HEK293 (cell line): ENCODE measurements around a stretch of chr10.

GRCh38 chr10:55627401-55627828 is 733.6 kb downstream of the ZWINT start:
- PRO-cap: unidirectional peak, plus-strand start at chr10:55627673
- RRBS, 2 experiments: no CpG with 5 or more reads among the region's 14 CpGs

DNA sequence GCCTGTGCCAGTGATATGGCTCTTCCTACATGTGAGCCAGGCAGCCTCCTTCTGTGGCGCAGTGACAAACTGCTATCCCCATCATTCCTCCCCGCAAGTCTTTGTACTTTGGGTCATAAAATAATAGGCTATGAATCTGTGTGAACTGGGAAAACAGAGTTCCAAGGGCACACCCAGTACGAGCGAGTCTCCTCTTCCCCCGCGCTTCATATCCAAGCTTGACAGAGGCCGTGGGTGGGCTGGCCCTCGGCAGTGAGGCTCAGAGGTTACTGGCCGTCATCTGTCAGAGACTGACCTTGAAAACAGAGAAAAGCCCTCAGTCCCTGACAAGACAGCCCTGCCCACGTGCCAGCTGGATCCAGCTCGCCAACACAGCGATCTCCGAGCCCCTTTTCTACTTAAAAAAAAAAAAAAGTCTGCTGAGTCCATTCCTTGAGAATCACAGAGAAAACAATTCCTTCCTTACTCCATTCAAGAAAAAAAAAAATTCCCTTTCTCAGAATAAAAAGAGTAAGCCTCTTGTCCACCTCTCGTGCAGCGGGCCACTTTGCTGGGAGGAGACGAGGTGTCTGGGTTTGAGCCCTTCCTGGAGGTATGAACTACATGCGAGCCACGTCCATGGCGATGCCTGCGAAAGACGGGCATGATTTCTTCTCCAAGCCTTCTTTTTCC is 848 bp upstream of the BICC1 start:
- PRO-cap: no peak
- RRBS, 2 experiments: no CpG with 5 or more reads among the region's 21 CpGs

GRCh38 chr10:58993406-58993909 is 183.0 kb upstream of the PHYHIPL start:
- PRO-cap: no peak
- RRBS, 2 experiments: no CpG with 5 or more reads among the region's 6 CpGs

DNA sequence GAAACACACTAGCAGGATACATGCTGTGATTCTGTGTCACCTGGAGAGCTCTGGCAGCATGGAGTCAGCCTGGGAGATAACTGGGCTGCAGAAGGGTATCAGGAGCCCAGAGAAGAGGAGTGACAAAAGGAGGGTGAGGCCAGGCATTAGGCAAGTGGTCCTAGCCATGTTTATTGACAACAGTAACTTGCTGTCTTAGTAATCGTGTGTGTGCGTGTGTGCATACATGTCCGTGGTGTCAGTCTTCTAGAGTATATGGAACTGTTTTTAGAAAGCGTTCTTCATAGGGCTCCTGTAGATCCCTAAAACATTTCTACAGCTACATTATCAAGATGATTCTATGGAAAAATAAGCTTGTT is 157.4 kb upstream of the PHYHIPL start:
- PRO-cap: no peak
- RRBS, 2 experiments: no CpG with 5 or more reads among the region's 4 CpGs

DNA sequence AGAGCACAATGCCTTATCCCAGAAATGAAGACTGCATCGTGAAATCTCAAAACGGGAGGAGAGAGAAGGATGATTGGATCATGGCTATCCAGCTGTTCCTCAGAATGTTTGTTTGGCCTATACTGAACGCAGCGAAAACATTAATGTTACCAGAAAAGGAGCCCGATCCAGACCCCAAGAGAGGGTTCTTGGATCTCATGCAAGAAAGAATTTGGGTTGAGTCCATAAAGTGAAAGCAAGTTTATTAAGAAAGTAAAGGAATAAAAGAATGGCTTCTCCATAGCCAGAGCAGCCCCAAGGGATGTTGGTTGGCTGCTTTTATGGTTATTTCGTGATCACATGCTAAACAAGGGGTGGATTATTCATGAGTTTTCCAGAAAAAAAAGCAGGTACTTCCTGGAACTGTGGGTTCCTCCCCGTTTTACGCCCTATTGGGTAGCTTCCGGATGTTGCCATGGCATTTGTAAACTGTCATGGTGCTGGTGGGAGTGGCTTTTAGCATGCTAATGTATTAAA is 86.0 kb downstream of the SLC16A9 start:
- PRO-cap: no peak
- RRBS, 2 experiments: no CpG with 5 or more reads among the region's 9 CpGs

DNA sequence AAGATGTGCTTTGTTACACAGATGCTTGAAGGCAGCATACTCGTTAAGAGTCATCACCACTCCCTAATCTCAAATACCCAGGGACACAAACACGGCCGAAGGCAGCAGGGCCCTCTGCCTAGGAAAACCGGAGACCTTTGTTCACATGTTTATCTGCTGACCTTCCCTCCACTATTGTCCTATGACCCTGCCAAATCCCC is 8.5 kb downstream of the MRLN start:
- PRO-cap: no peak
- RRBS, 2 experiments: no CpG with 5 or more reads among the region's 4 CpGs

GRCh38 chr10:59812431-59812951 is 59.2 kb upstream of the MRLN start:
- PRO-cap: no peak
- RRBS, 2 experiments: no CpG with 5 or more reads among the region's 6 CpGs

DNA sequence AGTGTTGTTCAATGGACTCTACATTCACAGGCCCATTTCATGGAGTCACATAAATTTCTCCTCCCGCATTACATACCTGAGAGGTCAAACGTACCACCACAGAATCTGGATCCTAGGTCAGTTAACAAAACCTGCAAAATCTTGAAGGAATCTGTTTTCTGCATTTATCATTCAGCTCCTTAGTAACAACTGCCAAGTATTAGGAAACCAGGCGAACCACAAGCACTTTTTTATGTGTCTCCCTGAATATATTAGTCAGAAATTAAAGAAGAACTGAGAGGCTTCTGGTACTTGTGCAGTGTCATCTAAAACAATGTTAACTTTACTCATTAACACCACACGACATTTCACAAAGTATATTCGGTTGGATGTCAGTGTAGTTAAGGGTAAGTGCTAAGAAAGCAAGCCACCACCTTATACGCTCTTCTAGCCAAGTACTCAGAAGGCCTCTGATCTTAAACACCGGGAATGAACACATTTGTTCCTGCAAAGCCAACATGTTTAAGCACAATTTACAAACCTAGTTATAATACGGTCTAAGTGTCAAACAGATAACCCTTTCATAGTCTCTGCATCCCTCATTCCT is 2.4 kb downstream of the CCDC6 start:
- PRO-cap: no peak
- RRBS, 2 experiments: no CpG with 5 or more reads among the region's 8 CpGs

- PRO-cap: no peak
- RRBS, 2 experiments: no CpG with 5 or more reads among the region's 11 CpGs
Observed at GRCh38 chr10:60069716-60070361, 163.5 kb upstream of the CCDC6 start.

DNA sequence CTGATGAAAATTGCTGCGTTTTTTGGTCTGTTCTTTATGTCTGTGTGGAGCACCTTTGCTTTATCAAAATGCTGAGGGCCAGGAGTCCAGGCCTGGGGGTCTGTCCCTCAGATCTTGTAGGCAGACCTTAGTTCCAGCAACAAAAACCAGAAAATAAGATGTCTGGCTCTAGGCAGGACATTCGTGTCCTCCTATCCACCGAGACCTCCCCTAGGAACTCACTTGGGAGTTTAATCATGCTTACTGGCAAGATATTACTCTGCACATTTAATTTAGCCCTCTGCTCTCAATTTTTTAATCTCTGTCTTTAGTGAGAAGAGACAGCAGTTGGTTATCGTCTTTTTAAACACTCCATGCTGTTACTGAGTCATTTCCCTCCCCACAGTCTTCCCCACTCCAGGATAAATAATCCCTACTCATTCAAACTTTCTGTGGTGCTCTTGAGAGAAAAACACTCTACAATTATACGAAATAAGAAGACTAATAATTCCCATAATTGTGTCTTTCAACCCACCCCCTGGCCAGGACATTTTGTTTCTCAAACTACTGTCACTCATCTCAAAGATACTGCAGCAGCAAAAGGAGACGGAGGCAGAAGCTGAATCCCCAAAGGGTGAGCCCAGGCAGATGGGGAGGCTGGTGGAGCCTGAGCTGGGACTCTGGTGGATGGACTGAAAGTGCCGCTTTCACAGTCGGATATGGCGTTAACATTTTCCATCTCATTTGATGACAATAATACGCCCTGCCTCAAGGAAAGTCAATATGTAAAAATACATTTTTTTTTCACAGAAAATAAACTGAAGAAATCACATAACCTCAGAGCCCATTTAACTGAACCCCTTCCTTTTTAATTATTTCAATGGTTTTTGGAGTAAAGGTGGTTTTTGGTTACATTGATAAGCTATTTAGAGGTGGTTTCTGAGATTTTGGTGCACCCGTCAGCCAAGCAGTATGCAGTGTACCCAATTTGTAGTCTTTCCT is 84.2 kb downstream of the ANK3 start:
- PRO-cap: no peak
- RRBS, 2 experiments: no CpG with 5 or more reads among the region's 11 CpGs

DNA sequence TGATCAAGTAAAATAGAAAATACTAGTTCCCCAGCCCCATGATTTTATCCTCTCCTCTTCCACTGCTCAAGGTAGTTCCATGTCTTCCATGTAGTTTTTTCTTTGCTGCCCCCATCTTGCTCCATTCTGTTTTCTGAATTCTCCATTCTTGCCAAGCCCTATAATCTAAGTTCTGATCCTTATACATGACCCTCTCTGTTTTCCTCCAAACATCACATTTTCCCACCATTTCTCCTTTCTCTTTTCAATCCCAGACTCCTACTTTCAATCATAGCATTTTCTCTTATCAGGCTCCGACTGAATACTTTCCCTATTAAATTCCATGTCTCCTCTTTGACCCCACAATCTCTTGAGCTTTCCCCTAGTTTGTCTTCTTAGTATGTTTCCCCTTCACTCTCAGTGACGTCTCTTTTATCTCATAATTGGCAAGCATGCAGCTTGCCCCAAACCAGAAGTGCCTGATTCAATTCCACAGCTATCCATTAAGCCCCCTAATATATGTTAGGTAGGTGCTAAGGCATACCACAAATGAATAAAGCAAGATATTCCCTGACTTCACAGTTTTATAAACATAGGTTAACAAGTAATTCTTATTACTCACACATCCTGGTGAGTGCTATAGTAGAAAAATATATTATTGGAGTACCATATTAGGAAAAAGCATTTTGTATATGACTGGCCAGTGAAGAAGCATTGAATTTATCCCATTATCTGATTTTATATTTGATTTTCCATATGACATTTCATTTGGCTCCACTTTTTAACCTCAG is 52.3 kb downstream of the ANK3 start:
- PRO-cap: no peak
- RRBS, 2 experiments: no CpG with 5 or more reads among the region's 2 CpGs

GRCh38 chr10:60349865-60350285 is 39.8 kb downstream of the ANK3 start:
- PRO-cap: no peak
- RRBS, 2 experiments: no CpG with 5 or more reads among the region's 4 CpGs

GRCh38 chr10:60594234-60594564 is 184.1 kb upstream of the CDK1 start:
- PRO-cap: no peak
- RRBS, 2 experiments: no CpG with 5 or more reads among the region's 2 CpGs

GRCh38 chr10:60627758-60628321 is 150.4 kb upstream of the CDK1 start:
- PRO-cap: no peak
- RRBS, 2 experiments: no CpG with 5 or more reads among the region's 5 CpGs

GRCh38 chr10:60680924-60682069 is 97.0 kb upstream of the CDK1 start:
- PRO-cap: no peak
- RRBS, 2 experiments: no CpG with 5 or more reads among the region's 8 CpGs

DNA sequence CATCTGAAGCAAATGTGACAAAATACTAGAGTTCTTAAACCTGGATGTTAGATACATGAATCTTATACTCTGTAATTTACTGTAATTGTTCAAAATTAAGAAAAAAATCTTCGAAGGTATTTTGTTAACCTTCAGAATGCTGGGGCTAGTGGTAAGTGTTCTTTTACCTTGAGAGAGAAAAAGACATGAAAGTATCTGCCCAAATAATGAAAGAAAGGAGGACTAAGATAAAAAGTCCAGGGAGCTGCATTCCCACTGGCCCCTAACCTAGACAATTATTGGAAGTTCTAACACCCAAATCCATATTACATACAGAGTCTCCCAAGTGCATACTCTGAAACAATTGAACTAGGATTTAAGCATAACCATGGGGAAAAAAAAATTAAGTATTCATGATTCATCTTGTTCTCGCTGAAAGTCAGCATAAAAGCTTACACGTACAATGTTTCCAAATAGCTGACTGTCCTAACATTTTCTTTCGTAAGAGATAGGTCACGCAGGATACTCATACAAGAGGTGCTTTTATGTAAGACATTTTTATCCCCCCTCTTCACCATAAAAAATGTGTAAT is 56.2 kb downstream of the TMEM26 start:
- PRO-cap: no peak
- RRBS, 2 experiments: no CpG with 5 or more reads among the region's 5 CpGs

GRCh38 chr10:61896956-61897403 is 4.5 kb upstream of the ARID5B start:
- PRO-cap: bidirectional peak, plus-strand start at chr10:61897235, minus-strand start at chr10:61897203
- RRBS, 2 experiments: no CpG with 5 or more reads among the region's 15 CpGs

- PRO-cap: no peak
- RRBS, 2 experiments: no CpG with 5 or more reads among the region's 5 CpGs
Observed at GRCh38 chr10:62019441-62019962, 118.0 kb downstream of the ARID5B start.

- PRO-cap: no peak
- RRBS, 2 experiments: no CpG with 5 or more reads among the region's 2 CpGs
Observed at GRCh38 chr10:62045116-62045410, 143.6 kb downstream of the ARID5B start.

GRCh38 chr10:62047770-62048421 is 146.4 kb downstream of the ARID5B start:
- PRO-cap: no peak
- RRBS, 2 experiments: no CpG with 5 or more reads among the region's 4 CpGs